Left lobe of liver (tissue), 1 donor: ENCODE measurements around a stretch of chr12.

- PRO-cap, result no peak
These were observed 93.6 kb downstream of the BTG1 start for GRCh38 chr12:92051912-92052586.

- PRO-cap, result no peak
These were observed 51.7 kb downstream of the BTG1 start for GRCh38 chr12:92093802-92094397.

DNA sequence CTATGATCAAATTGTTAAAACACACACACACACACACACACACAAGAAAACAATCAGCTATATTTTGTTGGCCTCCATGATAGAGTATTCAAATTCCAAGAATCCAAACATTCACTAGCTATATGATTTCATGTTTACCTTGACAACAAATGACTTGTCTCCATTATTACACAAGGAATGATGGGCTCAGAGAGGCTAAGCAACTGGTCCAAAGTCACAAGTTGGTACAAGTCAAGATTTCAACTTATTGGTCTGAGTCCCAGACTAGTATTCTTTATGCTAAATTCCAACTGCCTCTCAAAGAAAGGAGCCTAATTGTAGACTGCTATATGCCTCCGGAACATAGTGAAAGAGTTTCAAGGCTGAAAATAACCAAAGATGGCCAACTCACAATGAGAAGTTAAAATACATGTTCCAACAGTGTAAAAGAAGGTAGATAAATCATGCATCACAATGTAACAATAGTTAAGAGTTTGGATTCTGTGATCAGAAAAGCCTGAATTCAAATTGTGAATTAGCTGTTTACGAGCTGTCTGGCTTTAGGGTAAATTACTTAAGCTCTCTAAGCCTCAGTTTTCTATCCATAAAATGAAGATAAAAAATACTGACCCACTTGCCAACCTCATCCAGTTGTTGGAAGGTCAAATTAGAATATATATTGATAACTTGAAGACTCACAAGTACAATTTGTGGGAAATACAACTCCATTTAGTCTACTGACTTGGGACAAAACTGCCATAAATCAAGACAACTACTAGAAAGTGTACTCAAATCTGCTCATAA lies 7.4 kb downstream of the BTG1 start:
- PRO-cap, result no peak

GRCh38 chr12:92143141-92143592 lies 2.5 kb downstream of the BTG1 start:
- PRO-cap, result unidirectional peak, plus-strand start at chr12:92143407

GRCh38 chr12:92185176-92185673 lies 39.6 kb upstream of the BTG1 start:
- PRO-cap, result no peak

DNA sequence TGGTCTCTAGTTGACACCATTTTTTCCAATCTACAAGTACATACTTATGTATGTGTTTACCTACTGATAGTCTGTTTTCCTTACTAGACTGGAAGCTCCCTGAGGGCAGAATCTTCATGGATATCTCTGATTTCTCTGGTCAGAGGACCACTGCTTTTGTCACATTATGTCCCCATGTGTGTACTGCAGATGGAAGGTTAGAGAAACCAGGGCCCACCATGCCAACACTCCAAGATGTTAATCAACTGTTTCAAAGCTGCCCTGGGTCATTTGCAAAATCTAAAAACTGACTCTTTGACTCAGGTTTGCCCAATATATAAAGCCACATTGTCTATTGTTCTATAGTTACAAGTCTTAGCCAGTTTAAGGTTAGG lies 100.6 kb upstream of the PLEKHG7 start:
- PRO-cap, result no peak

- PRO-cap, result no peak
These were observed 111.0 kb downstream of the EEA1 start for GRCh38 chr12:92817951-92818730.

DNA sequence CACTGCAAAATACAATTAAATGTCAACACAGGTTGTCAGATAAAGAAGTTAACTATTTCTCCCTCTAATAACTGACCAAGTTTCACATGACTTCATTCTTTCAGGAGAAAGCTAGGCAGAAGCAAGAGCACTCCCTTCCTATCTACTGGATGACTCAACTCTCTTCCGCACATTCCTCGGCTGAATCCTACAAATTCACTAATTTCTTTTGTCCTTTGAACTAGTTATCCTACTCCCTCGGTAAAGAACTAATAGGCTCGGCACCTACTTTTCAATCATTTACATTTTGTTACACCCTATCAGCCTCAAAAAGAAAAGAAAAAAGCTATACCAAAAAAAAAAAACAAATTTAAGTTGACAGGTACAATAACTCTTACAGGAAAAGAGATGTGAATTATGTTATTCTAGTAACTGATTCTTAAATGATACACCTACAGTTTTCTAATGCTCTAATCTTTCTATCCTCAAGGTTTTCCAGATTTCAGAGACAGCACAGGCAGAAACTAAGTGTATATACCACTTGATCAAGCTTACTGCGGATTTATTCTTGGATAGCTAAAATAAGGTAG lies 1.2 kb downstream of the EEA1 start:
- PRO-cap, result no peak

- PRO-cap, result no peak
These were observed 70.8 kb upstream of the EEA1 start for GRCh38 chr12:92999805-93000445.

- PRO-cap, result no peak
These were observed 210.0 kb upstream of the EEA1 start for GRCh38 chr12:93139030-93139482.

GRCh38 chr12:93183806-93184859 lies 193.6 kb upstream of the NUDT4 start:
- PRO-cap, result no peak

DNA sequence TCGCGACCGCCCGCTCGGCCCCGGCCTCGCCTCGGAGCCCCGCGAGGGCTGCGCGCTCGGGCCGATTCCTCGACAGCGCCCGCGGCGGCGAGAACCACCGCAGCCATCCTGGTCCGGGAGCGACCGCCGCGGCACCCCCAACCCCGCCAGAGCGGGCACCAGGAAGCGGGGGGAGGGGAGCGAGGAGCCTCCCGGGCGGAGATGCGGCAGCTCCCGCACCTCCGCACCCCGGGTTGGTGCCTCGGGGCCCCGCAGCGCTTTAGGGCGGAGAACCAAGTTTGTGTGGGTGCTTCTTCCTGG lies 570 bp upstream of the SOCS2 start:
- PRO-cap, result no peak

- PRO-cap, result no peak
These were observed 14.7 kb downstream of the CRADD start for GRCh38 chr12:93691754-93692465.

DNA sequence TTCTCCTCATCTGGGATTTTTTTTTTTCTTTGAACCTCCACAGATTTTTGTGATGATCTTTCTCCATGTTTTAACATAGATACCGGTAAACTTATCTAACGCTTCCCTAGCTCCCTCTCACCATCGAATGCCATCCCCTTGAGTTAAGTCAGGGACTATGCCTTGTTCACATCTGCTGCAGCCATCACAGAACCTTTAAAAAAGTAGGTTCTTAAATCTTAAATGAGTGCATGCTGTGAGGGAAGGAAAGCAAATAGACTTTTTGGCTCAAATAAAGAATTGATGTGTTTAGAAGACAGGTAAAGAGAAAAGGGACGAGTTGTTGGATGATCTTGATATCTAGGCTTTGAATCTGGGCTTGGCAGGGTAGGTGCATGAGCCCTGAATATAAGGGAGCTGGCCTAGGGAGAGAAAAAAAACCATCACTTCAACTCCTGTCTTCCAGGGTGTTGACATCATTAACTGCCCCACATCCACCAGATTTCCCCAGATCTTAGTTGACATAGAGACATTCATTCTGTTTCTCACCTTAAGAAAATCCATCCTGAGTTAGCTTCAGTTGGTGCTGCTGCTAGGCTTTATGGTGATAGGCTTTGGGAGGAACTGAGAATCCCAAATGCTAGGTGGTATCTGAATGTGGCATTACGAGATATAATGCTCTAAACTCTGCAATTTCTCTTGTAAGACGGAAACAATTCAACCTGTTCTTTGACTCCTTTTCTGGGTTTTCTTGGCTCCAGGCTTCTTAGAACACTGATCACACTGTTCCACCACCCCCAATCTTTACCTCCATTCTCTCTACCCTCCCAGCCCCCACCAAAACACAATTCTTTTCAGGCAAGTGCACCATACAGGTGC lies 25.0 kb downstream of the CRADD start:
- PRO-cap, result no peak

- PRO-cap, result no peak
These were observed 84.5 kb downstream of the CRADD start for GRCh38 chr12:93761292-93762494.

- PRO-cap, result no peak
These were observed 170.2 kb downstream of the CRADD start for GRCh38 chr12:93847303-93847926.

- PRO-cap, result no peak
These were observed 46.8 kb upstream of the PLXNC1 start for GRCh38 chr12:94101417-94102050.

DNA sequence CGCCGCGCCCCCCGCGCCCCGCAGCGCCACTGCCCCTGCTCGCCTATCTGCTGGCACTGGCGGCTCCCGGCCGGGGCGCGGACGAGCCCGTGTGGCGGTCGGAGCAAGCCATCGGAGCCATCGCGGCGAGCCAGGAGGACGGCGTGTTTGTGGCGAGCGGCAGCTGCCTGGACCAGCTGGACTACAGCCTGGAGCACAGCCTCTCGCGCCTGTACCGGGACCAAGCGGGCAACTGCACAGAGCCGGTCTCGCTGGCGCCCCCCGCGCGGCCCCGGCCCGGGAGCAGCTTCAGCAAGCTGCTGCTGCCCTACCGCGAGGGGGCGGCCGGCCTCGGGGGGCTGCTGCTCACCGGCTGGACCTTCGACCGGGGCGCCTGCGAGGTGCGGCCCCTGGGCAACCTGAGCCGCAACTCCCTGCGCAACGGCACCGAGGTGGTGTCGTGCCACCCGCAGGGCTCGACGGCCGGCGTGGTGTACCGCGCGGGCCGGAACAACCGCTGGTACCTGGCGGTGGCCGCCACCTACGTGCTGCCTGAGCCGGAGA lies 691 bp downstream of the PLXNC1 start:
- PRO-cap, result no peak

- PRO-cap, result no peak
These were observed 123.6 kb downstream of the CEP83 start for GRCh38 chr12:94336140-94336410.

DNA sequence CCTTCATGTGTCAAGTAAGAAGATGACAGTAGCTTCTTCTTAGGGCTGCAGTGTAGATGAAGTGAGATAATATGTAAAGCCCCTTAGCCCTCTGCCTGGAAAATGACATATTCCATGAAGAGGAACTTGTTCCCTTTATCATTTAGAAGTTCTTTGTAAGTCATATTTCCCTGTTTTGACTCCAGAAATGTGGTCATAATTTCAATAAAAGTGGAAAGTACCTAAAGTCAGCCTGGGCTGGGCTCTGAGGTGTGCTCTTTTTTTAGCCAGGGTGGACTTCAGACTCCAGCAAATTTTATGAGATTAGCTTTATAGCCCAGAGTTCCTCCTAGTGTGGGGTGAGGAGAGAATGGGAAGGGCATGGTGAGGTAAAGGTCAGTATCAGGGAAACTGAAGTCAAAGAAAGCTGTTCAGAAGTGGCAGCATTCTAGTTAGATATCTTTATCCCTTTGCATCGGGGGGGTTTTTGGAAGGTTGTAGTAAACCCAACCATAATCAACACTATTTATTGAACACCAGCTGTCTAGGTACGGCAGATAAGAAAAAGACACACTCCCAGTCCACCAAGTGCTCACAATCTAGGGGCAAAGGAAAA lies 92.5 kb downstream of the TMCC3 start:
- PRO-cap, result no peak